Vermiform appendix (tissue), 1 donor: ENCODE measurements around a stretch of chr18.

DNA sequence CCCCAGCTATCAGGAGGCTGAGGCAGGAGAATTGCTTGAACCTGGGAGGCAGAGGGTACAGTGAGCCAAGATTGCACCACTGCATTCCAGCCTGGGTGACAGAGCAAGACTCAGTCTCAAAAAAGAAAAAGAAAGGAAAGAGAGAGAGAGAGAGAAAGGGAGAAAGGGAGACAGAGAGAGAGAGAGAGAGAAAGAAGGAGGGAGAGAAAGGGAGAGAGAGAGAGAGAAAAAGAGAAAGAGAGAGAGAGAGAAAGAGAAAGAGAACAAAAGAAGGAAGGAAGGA, 141.9 kb upstream of the C18orf21 start:
- PRO-cap = no peak

DNA sequence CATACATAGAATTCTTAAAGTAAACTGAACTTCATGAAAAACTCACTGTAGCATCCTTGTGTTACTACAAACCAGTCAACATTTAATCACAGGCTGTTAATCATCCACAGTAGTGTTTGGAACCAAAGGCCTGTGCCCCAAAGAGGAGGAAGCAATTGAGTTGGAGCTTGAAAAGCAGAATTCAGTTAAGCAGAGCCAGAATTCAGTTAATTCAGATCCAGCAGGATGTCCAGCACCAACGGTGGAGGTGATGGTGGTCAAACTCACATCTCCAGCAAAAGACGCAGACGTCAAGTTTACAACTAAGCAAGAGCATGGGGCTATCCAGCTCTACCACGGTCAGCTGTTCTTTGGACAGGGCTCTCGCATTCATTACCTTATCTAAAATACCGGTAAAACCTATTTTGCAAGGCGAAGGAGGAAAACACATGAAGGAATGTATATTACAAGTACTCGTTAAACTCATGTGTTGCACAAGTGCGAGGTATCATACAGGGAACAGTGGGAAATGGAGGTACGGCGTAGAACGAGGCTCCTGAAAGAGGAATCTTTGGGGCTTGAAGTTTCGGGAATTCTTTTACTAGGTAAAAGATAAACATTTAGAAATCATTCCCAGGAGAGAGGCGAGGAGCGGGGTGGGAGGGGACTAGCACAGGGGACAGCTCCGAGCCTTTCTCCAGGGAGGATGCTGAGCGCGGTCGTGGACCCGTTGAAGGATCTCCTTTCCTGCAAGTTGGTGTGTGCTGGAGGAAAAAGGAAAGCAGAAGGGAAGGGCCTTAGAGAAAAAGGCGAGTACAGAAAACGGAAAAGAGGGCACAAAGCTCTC, 942 bp downstream of the SLC39A6 start:
- PRO-cap = no peak

DNA sequence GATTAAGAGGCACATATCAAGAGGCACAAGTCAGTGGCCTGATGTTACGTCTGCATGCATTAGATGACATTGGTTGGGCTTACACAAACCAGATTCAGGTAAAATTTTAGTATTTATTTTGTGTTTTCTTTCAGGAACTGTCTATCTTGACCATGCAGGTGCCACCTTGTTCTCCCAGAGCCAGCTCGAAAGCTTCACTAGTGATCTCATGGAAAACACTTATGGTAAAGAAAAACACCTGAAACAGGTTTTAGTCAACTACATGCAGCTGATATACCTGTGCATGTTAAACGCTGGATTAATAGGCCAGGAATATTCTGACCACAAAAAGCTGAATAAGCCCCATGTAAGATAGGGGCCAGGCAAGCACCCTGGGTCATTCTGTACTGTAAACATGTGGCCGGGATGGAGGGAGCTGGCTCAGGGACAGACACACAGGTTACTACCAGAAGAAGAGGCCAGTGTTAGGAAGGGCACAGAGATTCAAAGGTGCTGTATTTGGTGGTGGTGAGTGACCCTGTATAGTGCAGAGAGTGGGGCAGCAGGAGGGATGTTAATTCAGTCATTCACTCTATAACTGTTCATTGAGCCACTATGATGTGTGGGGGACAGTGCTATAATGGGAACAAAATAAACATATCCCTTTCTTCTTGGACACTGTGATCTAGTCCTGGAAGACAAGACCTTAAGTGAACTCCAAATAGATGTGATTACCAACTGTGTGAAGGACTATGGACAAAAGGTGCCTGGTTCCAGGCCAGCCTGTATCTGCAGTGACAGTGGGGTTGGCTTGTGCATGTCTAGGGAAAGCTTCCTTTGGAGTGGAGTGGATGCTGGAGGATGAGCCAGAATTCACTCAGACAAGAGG, 8.1 kb downstream of the MOCOS start:
- PRO-cap = no peak

DNA sequence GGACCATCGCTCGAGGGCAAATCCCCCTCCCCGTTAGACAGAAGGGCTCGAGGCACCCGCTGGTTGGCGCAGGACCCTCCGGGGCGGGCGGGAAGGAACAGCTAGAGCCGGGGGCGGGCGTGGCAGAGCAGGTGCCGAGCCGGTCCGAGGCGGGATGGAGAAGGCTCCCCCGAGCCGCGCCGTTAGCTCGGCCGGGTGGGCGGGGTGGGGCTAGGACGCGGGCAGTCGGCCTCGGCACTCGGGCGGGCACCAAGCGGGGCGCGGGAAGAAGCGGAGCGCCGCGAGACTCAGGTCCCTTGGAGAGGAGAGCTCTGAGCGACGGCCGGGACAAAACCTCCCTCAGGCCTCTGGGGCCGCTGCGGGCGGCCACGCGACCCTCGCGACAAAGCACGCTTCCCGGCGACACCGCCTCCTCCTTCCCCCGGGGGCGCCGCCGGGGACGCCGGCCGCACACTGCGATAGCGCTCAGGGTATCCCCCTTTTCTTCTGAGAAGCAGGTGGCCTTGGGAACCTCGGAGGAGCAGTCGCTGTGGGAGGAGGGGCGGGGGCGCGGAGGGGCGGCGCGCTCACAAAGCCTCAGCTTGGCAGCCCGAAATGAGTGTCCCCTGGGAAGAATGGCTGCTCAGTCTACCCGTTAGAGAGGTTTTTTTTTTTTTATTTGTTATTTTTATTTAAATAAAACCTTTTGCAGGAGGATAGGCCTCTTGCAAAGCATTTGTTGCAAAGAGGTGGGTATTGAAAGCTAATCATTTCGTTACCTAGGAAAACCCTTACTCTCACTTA, 795 bp downstream of the FHOD3 start:
- PRO-cap = no peak

GRCh38 chr18:36392746-36393462, 95.4 kb downstream of the FHOD3 start:
- PRO-cap = no peak

- PRO-cap = no peak
Measured at GRCh38 chr18:36501027-36501385, 203.5 kb downstream of the FHOD3 start.

DNA sequence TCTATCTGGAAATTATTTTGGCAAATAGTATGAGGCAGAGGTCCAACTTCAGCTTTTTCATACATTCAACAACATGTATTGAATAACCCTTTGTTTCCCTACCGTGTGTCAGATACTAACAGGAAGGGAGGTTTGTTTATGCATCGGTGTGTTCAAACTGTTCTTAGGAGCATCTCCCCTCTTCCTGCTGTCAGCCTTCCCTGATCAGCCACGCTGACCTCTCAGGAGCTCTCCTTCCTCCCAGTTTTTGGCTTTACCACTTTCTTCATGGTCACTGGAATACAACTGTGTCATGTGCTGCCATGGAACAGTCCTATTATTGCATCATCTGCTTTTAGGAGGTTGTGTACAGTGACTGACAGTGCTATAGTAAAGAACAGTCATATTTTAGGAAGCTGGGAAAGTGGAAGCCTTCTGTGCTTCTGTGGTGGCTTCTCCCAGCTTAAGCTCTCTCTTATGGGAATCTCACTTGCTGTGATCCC, 165.6 kb downstream of the TPGS2 start:
- PRO-cap = no peak

- PRO-cap = unidirectional peak, plus-strand start at chr18:36828255
Measured at GRCh38 chr18:36828204-36828714, 543 bp downstream of the TPGS2 start.

- PRO-cap = no peak
Measured at GRCh38 chr18:37403191-37403711, 162.3 kb downstream of the CELF4 start.

GRCh38 chr18:37566344-37567091, 920 bp upstream of the CELF4 start:
- PRO-cap = no peak

GRCh38 chr18:39454057-39454423, 1888.4 kb upstream of the CELF4 start:
- PRO-cap = no peak

GRCh38 chr18:41997097-41997942, 42.3 kb downstream of the PIK3C3 start:
- PRO-cap = no peak

DNA sequence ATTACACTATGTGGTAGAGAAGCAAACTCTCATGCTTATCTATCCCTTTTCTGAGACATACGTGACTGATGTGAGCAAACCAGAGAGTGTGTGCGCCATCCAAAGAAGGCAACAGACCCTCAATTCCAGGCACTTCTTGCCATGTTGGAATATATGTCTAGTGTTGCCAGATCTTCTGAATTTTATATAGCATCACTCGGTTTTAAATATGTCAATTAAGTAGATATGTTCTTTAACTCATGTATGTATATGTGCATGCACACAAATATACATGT, 207.6 kb downstream of the PIK3C3 start:
- PRO-cap = no peak

DNA sequence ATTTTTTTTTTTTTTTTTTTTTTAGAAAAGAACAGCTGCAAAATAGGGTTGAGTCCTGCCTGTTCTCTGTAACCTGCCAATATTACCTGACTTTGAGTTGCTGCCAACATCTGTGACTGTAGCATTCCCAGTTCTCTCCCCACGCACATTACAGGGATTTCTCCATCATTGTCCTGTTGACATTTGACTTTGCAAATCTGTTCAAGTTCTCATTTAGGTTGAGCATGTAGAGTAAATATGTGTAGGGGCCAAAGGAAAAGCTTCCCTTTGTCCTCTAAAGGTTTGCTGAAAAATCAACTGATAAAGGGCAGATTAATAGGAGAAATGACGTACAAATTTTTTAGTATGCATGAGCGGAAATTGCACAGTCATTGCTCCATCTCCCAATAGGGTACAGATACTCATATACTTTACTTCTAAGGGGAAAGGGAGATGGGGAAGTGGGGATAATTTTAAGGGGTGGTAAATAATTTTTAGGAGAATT, 385.5 kb downstream of the PIK3C3 start:
- PRO-cap = no peak

DNA sequence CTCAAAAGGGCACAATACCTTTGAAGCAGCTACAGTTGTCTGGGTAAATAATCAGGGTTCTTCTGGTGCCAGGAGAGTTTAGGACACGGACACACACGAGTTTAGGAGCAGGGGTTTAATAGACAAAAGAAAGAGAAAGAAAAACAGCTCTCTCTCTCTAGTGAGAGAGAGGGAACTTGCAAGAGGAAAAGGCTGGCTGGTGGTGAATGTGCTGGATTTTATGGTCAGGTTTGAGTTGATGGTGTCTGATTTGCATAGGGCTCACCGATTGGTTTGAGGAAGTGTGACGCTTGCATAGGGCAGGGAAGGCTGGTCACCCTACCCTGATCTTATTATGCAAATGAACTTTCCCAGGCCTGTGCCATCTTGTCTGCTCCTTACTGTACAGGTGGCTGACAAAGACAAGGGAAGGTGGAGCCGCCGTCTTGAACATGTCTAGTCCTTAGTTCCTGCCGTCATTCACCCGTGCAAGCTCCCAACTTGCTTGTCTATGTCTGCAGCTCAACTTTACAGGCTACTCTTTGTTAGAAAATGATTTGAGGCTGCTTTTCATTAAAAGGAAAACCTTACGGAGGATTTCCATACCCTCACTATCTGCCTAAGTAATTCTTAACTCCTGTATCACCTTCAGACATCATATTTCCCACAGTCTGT, 408.8 kb downstream of the RIT2 start:
- PRO-cap = unidirectional peak, minus-strand start at position 194 of the sequence

GRCh38 chr18:44701032-44701728, 20.5 kb downstream of the SETBP1 start:
- PRO-cap = no peak

- PRO-cap = unidirectional peak, minus-strand start at chr18:44715292
Measured at GRCh38 chr18:44715165-44715575, 34.5 kb downstream of the SETBP1 start.

GRCh38 chr18:44719475-44720037, 38.9 kb downstream of the SETBP1 start:
- PRO-cap = no peak

- PRO-cap = unidirectional peak, minus-strand start at chr18:44826617
Measured at GRCh38 chr18:44826127-44826886, 145.6 kb downstream of the SETBP1 start.

GRCh38 chr18:45686702-45686980, 37.3 kb upstream of the SLC14A1 start:
- PRO-cap = no peak